Neural progenitor cell (in vitro differentiated cells): ENCODE data around the genes SPATS2L, KIAA2012, SUMO1 and ICA1L.

DNA sequence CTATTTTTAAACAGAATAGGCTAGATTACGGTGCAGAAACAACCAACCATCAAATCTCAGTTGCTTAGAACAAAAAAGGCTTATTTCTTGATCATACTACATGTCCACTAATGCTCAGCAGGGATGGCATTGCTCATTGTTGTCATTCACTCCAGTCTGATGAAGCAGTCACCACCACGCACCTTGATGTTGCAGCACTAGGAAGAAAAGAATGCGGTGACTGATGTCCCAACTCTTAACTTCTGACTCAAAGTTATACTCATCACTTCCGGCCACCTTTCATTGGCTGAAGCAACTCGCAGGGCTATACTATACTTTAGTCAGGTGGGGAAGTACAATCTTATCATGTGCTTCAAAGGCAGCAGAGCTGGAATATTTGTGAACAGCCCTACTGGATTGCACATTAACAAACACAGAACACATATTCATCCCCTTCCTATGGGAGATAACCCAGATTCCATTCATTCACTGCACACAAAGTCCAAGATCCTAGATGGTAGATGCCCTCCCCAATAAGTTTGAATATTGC, 3.6 kb upstream of the SPATS2L start:
- RAMPAGE, long total RNA: no peak

GRCh38 chr2:200305831-200306751, at the start of gene SPATS2L:
TSS of gene SPATS2L (plus strand) at chr2:200306693.
- RAMPAGE, long total RNA: no peak

DNA sequence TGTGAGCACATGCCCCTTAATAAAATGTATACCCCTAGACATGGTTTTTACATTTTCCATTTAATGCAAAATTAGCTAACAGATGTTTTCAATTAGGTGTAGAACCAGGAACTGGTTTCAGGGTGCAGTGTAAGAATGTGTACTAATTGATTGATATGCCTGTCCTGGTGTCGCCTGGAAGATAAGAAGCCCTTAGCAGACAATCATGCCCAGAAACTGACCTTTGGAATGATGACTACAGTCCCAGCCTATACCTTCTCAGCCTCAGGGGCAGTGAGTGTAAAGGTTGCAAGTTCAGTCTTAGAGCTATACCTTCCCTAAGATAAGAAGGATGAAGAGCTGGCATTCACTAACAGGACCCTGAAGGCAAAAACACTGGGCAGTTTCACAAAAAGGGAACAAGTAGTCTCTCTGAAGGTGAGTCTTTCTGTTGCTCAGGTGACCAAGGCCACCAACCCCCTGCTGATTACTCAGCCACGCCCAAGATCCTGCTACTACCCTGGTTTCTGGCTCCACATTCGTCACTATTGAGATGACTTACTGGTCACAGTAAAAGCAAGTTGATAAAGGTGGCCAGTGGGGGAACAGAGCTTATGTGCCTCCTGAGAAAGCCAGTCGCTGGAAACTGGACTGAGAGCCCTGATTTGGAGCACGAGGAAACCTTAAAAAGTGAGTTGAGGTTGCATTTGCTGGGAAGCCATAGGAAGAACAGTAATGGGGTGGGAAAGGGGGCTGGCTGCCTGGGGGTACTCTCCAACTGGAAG, 71.4 kb downstream of the SPATS2L start:
- RAMPAGE, long total RNA: no peak

- RAMPAGE, long total RNA: no peak
Observed at GRCh38 chr2:200452873-200453337, 57.0 kb downstream of the KCTD18 start.

GRCh38 chr2:200766146-200766513, 45.6 kb upstream of the BZW1 start:
- RAMPAGE, long total RNA: no peak

DNA sequence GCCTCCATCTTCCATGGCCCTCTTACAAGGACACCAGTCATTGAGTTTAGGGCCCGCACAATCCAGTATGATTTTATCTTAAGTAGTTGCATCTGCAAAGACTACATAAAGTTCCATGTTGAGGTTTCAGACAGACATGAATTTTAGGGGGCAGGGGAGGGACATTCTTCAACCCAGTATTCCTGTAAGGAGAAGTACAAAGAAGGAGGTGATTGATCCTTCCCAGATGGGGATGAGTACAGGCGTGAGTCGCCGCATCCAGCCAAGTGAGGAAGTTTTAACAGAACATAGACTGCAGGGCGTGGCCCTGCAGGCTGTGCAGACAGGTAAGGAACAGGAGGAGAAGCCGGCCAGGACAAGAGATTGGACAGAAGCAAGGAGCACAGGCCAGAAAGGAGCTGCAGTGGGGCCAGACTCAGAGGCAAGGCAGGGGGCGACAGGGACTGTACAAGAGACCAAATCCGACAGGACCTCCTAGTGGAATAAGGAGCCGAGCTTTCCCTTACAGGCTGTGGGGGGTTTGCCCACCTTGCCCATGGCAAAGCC, 44.3 kb upstream of the BZW1 start:
- RAMPAGE, long total RNA: no peak

- RAMPAGE, long total RNA: no peak
Observed at GRCh38 chr2:200849641-200850016, 14.8 kb downstream of the CLK1 start.

DNA sequence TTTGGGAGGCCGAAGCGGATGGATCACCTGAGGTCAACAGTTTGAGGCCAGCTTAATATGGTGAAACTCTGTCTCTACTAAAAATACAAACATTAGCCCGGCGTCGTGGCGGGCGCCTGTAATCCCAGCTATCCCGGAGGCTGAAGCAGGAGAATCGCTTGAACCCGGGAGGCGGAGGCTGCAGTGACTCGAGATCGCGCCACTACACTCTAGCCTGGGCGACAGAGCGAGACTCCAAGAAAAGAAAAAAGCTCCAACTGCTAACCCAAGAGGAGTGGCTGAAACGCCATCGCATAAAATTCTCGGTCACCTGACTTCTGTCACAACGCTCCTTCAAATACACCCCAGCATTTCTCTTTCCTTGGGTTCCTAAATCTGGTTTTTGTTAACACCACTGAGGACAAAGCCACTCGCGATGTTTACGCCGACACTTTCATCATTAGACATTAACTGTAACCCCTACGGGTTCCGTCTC, 808 bp downstream of the CLK1 start:
- RAMPAGE, long total RNA: no peak

DNA sequence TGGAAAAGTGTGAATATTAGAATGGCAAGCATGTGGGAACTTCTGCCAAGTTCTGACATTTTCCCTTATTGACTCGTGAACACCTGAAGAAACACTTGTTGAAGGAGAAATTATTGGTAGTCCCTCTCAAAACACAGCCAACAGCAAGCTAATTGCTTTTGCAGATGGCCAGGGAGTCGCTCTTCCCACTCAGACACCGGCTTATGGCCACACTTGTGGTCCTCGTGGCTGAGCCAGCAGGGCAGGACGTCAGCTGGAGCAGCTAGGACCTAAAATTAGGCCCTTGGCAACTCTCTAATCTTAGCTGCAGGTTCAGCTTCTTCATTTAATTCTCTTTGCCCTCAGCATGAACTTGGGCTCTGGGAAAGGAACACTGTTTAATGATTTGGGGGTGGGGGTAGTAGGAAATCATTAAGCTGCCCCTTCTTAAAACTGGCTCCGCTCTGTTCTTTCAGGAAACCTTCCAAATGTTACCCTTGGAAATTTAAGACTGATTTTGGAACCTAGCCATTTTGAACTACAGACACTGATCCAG, 77.3 kb downstream of the CDK15 start:
- RAMPAGE, long total RNA: no peak

- RAMPAGE, long total RNA: no peak
Observed at GRCh38 chr2:201955504-201956048, 78.1 kb upstream of the FZD7 start.

GRCh38 chr2:201972592-201973436, 60.8 kb upstream of the FZD7 start:
- RAMPAGE, long total RNA: no peak

DNA sequence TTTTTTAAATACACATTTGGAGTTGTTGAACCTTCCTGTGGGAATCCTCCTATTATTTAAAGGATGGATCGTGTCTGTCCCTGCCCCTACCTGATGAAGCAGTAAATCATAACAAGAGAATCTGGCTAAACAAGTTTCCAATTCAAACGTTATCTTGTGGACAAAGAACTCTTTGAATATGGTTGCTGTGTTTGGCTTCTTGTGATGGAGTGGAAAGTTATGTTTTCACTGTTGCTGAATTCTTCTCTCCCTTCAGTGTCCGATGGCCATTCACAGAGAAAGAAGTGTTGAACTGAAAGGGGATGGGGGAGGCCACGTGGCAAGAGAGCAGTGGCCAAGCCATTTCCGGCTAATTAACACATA, 37.1 kb upstream of the FZD7 start:
- RAMPAGE, long total RNA: no peak

DNA sequence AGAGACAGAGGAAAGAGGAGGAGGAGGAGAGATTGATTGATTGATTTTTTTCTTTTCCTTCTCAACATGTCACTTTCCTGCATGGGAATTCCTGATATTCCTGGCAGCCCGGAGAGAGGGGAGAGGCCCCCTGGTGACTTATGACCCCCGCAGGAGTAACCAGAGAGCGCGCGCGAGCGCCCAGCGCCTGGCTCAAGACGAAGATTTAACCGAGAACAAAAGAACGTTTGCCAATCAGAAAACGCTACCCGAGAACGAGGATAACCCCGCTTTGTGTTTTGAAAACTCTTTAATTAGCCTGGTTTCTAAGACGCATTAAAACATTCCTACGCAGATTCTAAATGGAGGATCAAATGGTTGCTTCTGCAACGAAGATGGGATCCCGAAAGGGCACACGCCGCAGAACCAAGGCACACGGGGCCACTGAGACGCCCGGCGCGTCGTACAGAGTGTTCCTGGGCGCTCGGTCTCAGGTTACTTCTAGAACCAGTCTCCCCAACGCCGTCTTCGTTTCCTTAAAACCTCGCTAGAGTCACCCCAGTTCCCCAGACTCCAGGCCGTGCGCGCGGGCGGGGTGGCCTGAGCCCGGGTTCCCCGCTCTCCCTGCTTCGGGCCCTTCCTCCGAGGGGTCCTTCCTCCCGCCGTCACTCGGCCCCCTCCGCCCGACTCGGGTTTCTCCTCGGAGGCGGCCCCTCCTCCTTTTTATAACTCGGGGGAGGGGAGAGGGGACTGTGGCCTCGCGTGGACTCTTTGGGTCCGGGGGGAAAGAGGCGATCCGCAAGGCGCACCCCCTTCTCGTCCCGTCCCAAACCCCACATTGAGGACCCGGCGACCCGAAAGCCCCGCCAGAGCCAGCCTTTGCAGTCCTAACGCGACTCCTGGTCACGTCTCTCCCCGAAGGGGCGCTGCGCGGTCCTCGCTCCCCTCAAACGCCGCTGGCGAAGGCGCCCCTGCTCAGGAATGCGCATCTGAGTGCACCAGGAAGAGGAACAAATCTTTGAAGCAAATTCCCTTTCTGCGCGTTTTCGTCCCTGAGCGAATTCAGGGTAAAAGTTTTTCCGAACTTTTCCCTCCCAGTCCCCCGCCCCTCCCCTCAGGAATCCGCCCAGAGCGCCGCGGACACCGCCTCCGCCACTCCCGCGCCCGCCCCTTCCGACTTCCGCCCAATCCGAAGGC, 770 bp upstream of the FZD7 start:
- RAMPAGE, long total RNA: no peak

GRCh38 chr2:202073023-202073443, at the start of gene KIAA2012:
TSS of gene KIAA2012 (plus strand) at chr2:202073255.
- RAMPAGE, long total RNA: no peak

DNA sequence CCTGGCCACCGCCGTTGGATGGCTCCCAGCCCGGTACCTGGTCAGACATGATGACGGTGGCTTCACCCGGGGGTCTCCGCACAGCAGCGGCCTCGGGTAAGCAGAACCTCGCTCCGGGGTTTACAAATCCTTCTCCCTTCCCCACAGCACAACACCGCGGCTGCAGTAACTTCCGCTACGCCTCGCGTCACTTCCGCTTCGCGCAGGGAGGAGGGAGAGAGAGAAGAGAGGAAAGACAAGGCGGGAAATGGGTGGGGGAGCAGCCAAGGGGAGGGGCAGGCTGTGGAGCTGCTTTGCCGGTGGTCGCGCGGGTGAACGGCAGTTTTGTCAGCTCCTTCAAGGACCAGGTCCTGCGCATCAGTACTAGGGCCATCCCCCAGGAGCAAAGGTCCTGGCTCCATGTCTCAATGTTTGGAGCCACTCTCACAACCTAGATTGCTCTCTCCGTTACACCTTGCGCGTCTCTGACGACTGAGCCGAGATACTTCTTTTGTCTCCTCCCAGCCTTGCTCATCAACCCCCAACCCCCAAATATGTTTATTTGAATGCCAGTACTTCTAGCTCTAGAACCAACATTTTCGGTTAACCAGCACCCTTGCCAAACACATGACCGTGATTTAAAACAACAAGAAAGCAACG, at the start of gene SUMO1:
Gene SUMO1 (minus strand): TSS at position 195 of the 639 bp plus-strand sequence.
- RAMPAGE, long total RNA: start-site peak on the minus strand centred at position 148 of the sequence, 77 bp wide, 2,335 and 3,017 reads in 2 replicates

DNA sequence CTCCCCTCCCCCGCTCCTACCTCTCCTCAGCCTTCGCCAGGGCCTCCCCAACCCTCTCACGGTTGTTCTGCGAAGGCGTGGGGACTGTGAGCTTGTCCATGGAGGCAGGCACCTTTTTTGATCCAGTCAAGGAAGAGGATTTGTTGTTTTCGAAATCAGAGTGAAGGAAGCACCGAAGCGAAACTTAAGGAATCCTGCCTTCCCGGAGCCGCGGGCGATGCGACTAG, 557 bp downstream of the BMPR2 start:
- RAMPAGE, long total RNA: no peak

DNA sequence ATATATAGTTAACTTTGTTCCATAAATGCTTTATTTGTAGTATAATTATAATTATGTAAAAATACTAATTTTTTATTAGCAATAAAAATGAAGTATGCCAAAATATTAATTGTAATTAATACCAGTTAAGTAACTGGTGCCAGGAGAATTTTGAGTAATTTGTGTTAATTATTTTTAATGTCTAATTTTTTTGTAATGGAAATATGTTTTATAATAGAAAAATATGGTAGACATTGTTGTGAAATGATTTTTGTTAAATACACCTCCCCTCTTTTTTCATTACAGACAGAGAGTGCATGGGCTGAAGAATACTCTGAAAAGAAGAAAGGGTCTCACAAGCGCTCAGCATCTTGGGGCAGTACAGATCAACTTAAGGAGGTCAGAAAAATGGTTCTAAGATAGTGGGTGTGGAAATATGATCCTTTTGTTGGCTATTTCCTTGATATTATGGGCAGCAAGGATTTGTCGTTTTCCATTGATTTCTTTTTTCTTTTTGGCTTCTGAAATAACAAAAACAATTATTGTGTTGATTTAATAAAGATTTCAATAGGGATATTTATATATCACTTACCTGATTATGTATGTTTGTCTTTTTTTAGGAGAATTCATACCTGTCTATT, 90.0 kb downstream of the FAM117B start:
- RAMPAGE, long total RNA: no peak

GRCh38 chr2:202816057-202816414, 55.5 kb downstream of the ICA1L start:
- RAMPAGE, long total RNA: no peak

- RAMPAGE, long total RNA: no peak
Observed at GRCh38 chr2:202871191-202872383, at the start of gene ICA1L. TSS of gene ICA1L (minus strand) at chr2:202871766.

DNA sequence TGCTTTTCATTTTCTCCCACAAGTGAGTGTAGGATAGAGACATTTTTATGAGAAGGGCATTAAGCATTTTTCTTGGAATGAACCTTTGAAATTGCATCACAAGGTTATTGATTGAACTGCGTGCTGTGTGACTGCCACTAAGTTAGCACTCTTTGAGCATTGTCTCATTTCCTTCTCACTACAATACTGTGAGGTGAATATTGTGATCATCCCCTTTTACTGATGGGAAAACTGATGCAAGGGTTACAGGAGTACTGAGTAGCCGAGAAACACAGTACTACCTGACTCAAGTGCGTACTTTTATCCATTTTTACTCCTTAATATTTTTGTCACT, 2.0 kb downstream of the NBEAL1 start:
- RAMPAGE, long total RNA: no peak